Epithelial cell of esophagus (primary cell): ENCODE data around the gene CRTC1.

GRCh38 chr19:18386750-18387058, 746 bp downstream of the GDF15 start:
- RRBS: no CpG with 5 or more reads among the region's 7 CpGs

GRCh38 chr19:18423625-18423906, 4.4 kb downstream of the SSBP4 start:
- RRBS: 41% methylated on average over 3 of the region's 7 CpGs

GRCh38 chr19:18458456-18458924, 20.6 kb upstream of the ISYNA1 start:
- RRBS: no CpG with 5 or more reads among the region's 7 CpGs

DNA sequence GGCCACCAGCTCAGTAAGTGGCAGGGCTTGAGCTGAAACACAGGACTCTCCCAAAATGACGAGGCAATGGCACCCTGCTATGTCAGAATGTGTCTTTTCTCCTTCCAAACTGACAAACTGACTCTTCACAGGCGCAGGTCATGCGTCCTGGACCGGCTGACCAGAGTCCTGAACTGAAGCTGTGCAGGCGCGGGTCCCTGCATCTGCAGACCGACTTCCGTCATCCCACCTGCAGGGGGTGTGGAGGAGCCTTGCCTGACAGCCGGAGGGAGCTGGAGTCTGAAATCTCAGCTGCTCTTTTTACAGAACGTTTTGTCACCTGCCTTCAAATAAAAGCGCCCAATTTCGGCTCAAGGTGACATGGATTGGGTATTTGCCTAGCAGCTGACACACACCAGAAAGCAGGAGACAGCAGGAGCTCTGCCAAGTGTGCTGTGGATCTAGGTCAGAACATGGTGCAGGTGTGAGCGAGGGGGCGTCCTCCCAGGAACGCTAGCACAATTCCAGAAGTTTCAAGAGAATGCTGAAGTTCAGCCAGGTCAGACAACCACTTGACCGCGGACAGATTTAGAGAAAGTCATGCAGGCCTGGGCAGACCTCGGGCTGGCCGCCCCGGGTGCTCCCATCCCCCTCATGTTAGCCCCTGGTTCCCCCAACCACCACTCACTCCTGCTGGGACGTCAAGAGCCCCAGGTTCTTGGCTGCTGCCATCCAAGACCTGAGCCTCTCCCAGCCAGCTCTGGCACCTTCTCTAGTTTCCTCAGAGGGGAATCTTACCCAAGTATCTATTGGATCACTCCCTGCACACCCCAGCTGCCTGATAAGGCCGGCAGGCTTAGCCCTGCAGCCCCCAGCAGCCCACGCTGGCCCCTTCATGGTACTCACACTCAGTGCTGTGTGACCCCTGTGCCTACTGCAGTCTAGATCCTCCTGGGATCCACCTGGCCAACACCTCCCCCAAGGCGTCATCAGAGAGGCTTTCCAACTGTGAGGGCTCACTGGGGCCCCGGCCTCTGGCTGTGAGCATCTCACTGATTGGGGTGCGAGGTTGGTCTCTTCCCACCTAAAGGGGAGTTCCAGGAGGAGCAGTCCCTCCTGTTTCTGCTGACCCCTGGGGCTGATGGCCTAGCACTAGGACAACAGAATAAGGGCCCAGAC, 32.7 kb downstream of the ELL start:
- RRBS: no CpG with 5 or more reads among the region's 26 CpGs

DNA sequence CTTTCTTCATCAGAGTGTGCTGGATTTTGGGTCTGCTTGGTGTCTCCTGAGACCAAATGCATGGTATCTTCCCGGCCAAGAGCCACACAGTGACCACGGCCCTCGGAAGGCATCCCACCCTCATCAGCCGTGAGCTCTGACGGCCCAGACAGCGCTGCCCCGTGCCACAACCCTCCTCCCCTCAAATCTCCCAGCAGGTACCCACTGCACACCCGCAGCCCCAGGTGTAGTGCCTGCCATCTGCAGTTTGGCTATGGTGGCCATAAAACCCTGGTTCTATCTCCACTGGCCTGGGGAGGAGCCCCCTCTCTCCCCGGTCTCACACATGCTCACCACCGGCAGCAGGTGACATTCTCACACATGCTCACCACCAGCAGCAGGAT, 31.3 kb downstream of the ELL start:
- RRBS: no CpG with 5 or more reads among the region's 10 CpGs

GRCh38 chr19:18531619-18532443, 10.0 kb upstream of the ELL start:
- RRBS: no CpG with 5 or more reads among the region's 15 CpGs

DNA sequence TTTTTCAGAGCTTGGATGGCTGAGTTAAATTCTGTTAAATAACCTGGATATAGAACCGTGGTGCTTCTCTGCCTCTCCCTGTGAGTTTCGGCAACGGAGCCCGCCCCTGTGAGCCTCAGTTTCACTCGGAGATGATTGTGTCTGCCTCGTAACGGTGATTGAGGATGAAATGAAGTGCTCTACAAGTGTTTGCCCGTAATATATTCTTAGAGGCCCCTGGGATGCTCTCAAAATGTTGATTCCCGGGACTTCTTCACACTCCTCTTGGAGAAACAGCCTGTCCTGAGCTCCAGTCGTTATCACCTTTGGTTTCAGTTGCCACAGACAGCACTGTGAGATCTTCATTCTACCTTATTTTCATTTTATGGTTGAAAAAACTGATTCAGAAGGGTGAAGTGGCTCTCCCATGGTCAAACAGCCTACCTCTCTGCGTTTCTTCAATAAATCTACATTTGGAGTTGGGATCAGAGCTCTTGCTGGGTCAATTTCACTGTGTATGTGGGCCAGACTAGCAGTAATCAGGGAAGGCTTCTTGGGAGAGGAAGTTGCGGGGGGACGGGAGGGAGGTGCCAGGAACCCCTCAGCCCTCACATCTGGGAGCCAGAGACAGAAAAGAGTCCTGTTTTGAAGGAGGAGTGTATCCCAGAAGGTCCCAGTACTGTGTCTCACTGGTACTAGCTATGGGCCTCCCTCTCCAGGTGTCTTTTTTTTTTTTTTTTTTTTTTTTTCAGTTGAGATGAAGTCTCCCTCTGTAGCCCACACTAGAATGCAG, 789 bp downstream of the KXD1 start:
- RRBS: no CpG with 5 or more reads among the region's 13 CpGs

DNA sequence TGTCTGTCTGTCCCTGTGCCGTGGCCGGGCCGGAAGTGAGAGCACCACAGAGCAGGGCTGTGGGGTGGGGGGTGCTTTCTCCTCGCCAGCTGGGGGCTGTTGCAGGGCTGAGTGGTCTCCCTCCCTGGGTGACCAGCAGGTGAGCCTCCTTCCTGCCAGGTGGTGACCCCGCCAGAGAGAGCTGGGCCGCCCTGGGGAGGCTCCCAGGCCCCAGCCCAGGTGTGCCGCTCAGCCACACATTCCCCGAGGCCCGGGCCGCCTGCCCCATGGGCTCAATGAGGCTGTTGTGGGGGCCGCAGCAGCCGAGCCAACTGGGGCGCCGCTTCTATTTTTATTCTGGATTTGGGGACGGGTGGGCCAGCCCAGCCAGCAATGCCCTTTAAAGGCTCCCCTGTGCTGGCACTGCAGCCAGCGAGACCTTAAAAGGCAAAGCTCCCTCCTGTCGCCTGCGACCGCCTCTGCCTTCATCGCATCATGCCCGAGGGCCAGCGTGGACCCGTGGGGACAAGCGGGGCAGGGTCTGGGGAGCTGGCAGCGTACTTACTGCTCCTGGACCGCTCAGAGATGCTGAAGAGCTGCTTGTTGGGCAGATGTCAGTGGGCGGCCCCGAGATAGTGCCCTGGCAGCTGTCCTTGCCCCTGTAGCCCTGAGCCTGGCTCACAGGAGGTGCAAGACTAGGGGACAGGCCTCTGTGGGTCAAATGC, 17.7 kb upstream of the CRTC1 start:
- RRBS: no CpG with 5 or more reads among the region's 28 CpGs

GRCh38 chr19:18683158-18684196, at the start of gene CRTC1:
Gene CRTC1, plus strand, starts transcription at chr19:18683680.
- RRBS: 3% methylated on average over 13 of the region's 103 CpGs

DNA sequence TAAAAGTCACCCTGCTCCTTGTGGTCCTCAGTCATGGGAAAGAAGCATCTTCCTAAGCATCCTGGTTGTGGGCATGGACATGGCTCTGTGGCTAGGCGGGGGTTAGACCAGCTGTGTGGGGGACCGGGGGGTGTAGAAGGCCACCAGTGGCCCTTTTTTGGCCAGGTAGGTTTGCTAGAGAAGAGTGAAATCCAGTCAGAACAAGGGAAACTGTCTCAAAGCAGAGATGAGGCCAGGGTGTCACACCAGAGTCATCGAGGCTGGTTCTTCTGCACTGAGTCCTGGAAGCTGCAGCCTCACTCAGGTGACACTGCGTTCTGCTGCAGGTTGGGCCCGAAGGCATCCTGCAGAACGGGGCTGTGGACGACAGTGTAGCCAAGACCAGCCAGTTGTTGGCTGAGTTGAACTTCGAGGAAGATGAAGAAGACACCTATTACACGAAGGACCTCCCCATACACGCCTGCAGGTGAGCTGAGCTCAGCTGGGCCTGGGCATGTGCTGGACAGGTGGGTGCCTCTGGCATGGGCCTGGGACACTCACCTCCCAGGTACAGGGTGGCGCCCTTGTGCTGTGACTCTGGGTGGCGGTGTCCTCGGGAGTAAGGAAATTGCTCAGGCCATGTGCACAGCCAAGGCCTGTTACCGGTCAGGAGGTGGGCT, 14.0 kb downstream of the UPF1 start:
- RRBS: no CpG with 5 or more reads among the region's 14 CpGs

- RRBS: no CpG with 5 or more reads among the region's 32 CpGs
Observed at GRCh38 chr19:18855742-18856816, 24.3 kb downstream of the UPF1 start.

- RRBS: no CpG with 5 or more reads among the region's 35 CpGs
Observed at GRCh38 chr19:18924133-18925242, 5.0 kb downstream of the DDX49 start.

GRCh38 chr19:19067681-19068074, 3.9 kb downstream of the SLC25A42 start:
- RRBS: no CpG with 5 or more reads among the region's 6 CpGs

DNA sequence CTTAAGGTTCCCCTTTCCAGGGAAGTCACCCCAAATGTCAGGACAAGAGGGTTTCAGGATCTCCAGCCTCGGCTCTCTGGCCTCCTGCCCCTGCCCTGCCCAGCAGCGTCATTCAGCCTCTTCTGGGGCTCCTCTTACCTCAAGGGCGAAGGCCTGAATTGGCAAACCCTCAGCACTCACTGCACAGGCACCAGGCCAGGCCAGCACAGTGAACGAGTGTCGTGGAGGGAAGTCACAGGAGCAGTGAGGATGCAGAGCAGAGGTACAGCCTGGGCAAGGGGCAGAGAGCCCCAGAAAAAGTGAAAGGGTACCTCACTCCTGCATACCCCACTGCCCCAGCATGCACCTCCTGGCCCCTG, 19.6 kb downstream of the SLC25A42 start:
- RRBS: no CpG with 5 or more reads among the region's 5 CpGs

DNA sequence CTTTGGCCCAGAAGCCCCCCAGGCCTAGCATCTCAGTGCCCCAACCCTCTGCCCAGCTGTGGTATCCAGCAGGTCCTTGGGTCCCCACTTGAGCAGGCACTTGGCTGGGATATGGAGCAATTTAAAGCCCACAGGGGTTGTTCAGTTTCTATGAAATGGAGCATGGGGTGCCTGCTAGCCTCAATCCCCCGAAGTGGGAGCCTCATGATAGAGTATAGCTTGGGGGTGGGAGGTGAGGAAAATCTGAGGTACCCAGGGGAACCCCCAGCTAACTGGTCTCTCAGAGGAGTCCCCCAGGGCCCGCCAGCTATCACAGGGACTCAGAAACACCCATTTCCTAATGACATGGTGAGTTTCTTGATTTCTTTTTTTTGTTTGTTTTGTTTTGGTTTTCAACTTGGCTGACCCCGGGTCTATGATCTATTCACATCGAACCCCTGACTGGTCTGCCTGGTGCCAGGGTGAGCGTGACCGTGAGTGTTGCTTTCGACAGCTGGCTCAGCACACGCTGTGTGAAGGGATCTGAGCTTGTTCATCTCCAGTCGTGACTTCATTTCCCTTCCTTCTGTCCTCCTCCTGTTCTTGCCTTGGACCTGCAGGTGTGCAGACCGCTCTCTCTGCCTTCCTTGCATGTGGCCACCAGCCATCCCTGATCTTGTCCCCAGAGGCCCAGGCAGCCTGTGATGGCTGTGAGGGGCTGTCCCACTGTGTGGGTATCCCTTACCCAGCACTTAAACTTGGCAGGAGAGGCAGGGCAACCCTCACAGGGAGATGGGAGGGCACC, 26.4 kb downstream of the TMEM161A start:
- RRBS: no CpG with 5 or more reads among the region's 10 CpGs

DNA sequence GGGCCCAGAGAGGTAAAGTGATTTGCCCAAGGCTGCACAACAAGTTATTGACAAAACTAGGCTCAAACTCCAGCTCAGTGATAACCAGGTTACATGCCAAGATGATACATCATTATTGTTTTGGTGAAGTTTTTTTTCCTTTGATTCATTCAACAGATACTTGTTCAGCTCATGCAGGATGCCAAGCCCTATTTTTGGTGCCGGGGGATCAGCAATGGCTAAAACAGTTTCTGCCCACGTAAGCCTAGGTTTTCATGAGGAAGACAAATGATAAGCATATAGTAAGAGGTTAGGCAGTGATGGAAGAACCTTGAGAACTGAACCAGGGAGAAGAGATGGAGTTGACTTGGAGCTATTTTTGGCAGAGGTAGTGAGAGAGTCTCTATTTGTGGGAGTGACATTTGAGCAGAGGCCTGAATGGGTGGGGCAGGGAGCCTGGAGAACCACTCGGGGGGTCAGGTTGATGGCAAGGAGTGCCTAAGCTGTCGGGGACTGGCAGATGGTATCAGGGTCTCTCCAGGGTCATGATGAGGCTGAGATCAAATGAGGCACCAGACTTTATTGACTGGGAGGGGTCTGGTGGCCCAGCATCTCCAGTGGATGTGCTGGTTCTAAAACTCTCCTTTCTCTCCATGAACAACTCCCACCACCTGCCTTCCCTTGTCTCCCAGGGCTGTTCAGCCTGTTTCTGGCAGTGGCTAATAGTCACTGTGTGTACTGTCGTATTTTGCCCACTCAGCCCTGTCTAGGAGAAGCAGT, 3.4 kb downstream of the MAU2 start:
- RRBS: no CpG with 5 or more reads among the region's 5 CpGs

DNA sequence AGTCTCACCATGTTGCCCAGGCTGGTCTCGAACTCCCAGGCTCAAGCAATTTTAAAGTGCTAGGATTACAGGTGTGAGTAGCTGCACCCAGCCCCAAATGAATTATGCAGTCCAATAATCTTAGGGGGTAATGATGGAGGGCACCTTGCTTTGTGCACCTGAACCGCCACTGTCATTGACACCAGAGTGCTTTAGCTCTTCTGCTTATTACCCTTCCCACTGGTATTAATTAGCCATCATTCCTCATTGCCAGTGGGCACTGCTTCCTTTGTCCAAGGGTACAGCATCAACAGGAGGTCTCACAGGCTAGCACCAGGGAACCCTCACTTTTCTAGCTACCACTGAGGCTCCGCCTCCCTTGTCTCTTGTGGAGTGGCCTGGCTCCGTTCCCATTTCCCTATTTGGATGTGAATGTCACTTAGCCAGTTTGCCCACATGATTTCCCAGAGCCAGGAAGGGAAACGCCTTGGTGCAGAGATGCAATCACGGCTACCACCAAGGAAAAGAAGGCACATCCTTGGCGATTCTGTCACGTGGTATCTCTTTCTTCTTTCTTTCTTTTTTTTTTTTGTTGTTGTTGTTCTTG, 27.8 kb upstream of the GATAD2A start:
- RRBS: no CpG with 5 or more reads among the region's 8 CpGs

DNA sequence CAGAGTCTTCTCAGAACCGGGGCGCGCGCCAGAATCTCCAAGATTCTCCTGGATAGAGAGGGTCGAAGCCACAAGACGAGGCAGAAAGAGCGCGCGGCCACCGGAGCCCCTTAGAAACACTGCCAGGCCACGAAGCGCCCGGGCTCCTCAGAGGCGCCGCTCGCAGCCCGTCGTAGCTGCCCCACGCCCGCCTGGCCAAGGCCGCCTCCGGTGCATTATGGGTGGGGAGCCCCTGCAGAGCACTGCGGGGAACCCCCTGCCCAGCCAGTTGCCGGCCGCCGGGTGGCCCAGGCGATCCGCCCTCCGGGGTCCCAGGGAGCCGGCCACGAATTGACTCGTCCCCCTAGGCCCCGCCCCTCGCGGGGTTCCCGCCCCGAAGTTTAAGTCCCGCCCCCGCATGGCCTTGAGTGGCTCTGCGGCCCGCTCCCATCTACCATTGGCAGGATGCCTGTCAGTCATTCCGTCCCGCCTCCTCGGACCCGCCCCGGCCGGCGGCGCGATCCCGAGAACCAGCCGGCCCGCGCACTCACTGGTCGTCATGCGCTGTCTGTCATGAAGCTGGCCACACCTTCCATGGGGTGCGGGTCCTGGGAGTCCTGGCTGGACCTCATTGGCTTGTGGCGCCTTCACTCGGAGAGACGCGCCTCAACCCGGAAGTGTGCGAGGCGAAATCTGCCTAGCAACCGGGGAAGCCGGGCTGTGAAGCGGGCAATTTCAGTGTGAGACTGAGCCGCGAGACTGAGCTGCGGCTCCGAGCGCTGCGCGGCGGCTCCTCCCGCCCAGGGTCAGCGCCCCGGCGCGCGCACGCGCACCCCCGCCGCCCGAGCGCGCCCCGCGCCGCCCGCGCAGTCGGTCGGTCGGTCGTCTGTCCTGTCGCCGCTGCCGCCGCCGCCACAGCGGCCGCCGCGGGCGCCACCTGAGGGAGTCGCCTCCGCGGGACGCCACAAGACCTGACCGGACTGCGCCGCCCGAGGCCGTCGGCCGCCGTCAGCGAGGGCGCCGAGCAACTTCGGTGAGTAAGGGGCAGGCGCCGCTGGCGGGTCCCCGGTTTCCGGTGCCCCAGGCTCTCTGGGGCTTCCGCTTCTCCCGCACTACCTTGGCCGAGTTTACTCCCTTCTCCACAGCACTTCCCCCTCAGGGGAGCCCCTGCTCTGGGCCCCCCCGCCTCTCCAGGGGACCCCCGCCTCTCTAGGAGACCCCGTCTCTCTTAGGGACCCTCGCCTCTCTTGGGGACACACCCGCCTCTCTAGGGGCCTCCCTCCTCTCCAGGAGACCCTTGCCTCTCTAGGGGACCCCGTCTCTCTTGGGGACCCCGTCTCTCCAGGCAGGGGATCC, 19.9 kb upstream of the GATAD2A start:
- RRBS: 2% methylated on average over 35 of the region's 138 CpGs

- RRBS: no CpG with 5 or more reads among the region's 9 CpGs
Observed at GRCh38 chr19:19406659-19407264, 1.3 kb downstream of the GATAD2A start.

DNA sequence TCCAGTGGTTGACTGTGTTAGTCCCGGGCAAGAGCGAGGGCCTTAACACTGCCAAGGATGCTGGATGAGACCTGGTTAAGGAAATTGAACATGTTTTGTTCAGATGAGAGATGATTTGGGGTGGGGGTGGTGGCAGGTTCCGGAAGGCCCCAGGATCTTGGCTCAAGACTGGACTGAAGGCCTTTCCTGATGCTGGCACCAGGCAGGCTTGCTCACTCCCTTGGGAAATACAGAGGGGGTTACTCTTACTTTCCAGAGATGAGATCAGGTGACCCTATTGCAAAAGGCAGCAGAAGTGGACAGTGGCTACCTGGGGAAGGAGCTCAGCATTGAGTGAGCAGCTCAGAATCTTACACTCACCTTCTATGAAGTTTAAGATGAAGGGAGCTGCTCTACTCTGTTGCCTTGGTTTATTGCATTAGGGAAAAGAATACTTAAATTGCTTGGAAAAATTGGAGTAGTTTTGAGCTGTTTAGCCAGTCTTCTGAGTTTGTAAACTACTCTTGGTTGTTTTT, 10.8 kb downstream of the GATAD2A start:
- RRBS: no CpG with 5 or more reads among the region's 3 CpGs